GM12891 (cell line): ENCODE measurements around a stretch of chr2.

DNA sequence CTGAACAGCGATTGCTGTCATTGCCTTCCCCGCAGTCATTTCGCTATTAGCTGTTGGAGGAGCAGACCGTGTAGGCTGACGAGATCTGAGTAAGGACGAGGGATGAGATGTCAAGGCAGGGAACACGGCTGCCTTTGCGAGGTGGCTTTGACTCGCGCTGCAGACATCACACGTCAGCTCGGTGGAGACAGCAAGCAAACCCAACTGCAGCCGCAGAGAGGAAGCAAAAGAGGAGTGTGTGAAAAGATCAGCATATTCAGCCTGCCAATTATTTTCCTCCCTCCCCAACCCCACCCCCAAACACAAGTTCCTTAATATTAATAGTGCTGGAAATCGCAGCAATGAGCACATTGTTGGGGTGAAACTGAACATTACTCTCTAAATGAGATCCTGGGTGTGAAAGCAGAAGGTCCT lies 115.1 kb upstream of the CRIM1 start:
- RRBS, result no CpG with 5 or more reads among the region's 14 CpGs

DNA sequence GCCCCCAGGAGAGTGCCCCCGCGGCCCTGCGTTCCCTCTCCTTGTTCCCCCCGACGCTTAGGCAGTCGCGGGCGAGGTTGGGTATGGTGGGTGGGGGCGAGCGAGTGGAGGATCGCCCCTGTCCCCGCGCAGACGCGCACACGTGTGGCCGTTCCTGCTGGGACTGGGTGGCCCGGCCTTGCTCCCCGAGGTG lies 1.1 kb downstream of the CRIM1 start:
- RRBS, result 6% methylated on average over 2 of the region's 19 CpGs

DNA sequence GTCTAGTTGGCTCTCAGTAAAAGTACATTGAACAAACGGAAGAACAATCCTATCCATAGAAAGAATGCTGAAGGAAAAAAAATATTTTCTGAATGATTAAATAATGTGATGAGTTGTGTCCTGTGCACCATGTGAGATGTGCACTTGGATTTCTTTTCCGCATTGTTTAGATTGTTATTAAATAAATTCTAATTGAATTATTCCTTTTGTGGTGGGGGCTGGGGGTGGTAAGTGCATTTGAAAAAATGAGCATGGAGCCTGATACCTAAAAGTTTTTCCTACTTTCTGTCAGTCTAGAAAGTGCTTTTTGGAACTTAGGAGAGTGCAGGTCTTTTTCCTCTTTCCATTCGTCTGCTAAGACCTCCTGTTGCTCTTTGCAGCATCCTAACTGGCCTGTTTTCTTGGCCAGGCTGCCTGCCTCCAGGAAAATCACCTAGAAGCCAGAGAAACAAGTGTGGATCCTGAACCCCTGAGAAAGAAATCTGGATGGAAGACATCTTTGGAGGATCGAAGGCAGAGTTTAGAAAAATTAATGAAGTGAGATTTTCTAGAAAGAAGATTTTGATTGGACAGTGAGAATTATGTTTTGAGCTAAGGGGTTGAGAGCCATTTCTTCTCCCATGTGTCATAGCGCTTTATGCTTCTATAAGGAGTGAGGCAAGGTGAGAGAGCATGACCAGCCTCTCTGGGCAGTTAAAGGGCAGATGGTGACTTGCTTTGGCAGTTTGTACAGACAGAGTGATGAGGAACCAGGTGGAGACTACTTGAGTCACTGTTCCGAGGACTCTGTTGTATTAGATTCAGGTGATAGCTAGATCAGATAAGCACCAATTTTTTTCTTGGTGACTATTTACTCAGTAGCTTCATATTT lies 4.2 kb downstream of the CRIM1 start:
- RRBS, result no CpG with 5 or more reads among the region's 6 CpGs

- RRBS, result no CpG with 5 or more reads among the region's 10 CpGs
Measured at GRCh38 chr2:36367826-36368490, 12.4 kb downstream of the CRIM1 start.

DNA sequence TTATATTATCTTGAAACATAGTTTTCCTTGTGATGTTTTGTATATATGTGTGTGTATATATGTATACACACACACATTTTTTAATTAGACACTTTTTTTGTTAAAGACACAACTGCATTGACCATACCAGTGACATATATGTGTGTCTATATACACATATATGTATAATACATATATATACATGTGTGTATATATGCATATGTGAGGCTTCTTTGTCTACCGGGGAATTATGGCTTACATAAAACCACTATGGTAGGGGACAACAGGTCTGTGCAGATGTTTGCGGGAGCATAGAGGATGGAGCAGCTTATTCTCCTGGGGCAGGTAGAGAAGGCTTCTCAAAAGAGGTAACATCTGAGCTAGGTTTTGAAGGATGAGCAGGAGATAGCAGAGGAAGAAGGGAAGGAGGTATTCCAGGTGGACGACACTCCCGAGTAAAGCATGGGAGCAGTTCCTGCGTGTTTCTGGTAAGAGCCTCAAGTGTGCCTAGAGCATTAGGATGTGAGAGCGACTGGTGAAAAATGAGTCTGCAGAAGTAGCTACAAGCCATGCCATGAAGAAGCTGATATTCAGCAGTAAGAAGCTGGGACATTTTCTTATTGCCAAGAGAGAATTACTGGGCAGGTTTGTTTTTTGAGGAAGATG lies 37.9 kb downstream of the CRIM1 start:
- RRBS, result no CpG with 5 or more reads among the region's 6 CpGs

GRCh38 chr2:36404248-36405005 lies 48.8 kb downstream of the CRIM1 start:
- RRBS, result no CpG with 5 or more reads among the region's 7 CpGs

- RRBS, result no CpG with 5 or more reads among the region's 13 CpGs
Measured at GRCh38 chr2:36411767-36412395, 56.3 kb downstream of the CRIM1 start.

- RRBS, result no CpG with 5 or more reads among the region's 10 CpGs
Measured at GRCh38 chr2:36455184-36456166, 99.9 kb downstream of the CRIM1 start.

DNA sequence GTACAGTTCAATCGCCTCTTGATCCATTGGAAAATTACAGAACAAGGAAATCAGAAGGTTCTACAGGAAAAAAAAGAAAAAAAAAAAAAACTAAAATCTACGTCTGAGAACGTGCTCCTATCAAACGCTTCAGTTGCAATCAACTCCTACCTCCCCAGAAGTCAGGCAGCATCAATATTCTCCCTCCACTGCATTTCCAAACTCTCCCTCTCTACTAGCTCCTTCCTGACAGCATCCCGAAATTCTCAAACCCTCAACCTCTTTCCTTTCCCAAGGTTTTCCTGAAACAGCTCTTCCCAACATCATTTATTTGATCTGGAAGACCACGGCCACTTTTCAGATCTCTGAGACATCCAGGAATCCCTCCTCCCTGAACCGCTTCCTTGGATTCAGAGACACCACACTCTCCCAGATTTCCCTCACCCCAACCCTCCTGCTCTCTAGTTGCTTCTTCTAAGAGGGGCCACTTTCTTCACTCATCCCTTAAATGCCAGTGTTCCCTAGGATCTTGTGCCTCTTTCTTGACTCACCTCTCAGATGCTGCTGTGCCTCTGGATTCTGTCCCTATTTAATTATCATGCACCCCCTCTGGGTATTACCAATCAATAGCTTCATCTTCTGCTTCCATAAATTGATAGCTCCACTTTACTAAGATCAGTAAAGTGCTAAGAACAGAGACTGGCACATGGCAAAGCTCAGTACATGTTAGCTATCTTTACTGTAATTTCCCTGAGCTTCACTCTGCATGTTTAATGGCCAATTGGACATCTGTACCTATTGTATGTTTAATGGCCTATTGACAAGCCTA lies 34.3 kb downstream of the FEZ2 start:
- RRBS, result no CpG with 5 or more reads among the region's 7 CpGs

DNA sequence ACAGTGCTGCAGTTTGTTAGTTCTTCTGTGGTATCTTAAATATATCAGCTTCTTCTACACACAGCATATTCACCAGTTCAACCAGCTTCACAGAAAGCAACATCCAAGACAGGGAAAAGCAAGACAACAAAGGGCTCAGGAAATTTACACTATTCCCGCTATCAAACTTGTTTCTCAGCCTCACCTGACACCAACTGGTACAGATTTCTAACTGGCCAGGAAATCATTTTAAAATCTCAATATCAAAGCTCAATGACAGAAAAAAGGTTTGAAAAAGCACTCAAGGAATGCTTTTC lies 28.4 kb downstream of the FEZ2 start:
- RRBS, result no CpG with 5 or more reads among the region's 1 CpG

DNA sequence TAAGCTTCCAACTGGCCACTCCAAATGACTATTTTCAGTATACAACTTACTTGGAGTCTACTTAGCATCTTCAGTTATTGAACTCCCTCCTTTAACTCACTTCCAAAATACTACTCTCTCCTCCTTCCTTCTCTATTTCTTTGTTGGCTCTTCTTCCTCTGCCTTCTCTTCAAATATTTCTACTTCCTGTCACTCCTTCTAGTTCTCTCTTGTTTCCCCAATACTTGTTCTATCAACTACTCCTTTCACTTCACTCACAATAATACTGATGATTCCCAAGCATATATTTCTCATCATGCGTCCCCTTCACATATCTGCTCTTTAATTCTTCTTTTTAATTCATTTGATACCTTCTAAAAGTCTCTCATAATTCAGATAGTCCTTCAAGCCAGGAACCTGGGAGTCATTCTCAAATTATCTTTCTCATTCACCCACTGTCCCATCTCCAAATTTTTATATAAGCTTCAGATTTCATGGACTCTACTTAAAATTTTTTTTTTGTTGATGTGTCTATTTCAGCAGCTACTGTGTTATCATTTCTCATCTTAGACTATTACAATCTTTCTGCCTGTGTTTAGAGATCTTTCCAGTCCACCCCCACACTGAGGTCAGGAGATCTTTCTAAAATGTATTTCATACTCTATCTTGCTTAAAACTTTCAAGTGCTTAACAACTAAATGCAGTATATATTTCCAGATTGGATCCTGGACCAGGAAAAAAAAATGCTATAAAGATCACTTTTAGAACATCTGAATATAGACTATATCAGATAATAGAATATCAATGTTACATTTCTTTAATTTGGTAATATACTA lies 44.9 kb downstream of the STRN start:
- RRBS, result no CpG with 5 or more reads among the region's 1 CpG

GRCh38 chr2:37020164-37020602 lies 53.8 kb upstream of the STRN start:
- RRBS, result no CpG with 5 or more reads among the region's 3 CpGs

DNA sequence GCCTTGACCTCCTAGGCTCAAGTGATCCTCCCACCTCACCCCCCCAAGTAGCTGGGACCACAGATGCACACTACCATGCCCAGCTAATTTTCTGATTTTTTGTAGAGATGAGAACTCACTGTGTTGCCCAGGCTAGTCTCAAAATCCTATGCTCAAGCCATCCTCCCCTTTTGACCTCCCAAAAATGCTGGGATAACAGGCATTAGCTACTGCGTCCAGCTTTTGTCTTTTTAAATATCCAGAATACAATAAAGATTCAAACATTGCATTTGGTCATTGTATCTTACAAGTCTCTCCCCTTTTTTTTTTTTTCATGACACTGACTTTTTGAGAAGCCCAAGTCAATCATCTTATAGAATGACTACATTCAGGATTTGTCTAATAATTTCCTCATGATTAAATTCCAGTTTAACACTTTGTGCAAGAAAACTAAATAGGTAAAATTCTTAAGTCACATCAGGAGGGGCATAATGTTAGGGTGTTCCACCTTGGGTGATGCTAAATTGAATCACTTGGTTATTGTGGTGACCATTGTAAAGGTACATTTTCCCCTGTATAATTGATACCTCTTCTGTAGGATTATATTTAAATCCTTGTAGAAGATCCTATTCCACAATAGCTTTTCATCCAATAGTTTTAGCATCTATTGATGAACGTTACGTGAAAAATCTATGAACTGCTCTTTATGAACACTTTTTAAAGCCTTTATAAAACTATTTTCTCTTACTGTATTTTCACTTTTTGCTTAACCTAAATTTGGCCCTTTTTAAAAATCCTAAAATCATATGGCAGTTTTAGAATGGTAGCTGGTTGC lies 20.3 kb downstream of the GPATCH11 start:
- RRBS, result no CpG with 5 or more reads among the region's 3 CpGs

GRCh38 chr2:37155778-37156261 lies 960 bp downstream of the EIF2AK2 start:
- RRBS, result no CpG with 5 or more reads among the region's 9 CpGs

DNA sequence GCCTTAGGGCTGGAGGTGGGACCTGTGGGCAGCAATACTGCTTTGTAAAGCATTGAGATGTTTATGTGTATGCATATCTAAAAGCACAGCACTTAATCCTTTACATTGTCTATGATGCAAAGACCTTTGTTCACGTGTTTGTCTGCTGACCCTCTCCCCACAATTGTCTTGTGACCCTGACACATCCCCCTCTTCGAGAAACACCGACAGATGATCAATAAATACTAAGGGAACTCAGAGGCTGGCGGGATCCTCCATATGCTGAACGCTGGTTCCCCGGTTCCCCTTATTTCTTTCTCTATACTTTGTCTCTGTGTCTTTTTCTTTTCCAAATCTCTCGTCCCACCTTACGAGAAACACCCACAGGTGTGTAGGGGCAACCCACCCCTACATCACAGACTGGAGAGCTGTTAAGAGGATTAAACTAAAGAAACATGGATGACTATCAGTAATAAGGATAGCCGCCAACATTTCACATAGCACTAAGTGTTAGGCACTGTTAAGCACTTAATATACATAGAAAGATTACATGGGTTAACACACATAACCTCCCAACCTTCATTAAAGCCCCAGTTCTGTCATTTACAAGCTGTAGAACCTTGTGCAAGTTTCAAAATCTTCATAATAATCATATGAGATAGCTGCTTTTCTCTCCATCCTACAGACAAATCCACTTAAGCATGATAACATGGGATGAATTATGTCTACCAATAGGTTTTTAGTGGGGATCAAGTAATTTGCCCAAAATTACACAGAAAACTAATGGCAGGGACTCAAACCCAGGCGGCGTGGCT lies 5.3 kb downstream of the CEBPZ start:
- RRBS, result no CpG with 5 or more reads among the region's 11 CpGs

DNA sequence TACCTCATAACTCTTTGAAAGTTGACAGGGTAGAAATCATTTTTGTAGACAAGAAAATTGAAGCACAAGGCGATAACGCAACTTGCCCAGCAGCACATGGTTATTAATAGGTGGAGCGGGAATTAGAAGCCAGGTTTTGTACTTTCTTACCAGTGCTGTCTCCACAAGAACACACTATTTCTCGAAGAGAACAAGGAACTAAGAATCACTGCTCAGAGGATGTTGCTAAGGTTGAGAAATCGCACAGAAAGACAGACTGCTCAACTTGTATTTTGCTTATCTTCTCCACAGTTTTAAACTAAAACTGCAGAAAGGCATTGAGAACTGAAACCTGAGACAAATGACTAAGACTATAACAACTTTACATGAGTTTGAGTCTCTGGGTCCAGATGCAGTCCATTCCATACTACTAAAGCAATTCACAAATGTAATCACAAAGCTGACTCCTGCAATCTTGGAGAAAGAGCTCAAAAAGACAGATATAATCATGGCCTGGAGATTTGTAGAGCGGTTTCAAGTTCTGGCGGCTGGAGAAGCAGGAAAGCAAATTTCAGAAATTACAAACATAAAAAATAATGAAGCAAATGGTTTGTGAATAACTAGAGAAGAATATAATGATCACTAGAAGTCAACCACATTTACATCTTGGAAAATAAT lies 6.2 kb downstream of the PRKD3 start:
- RRBS, result no CpG with 5 or more reads among the region's 7 CpGs

- RRBS, result no CpG with 5 or more reads among the region's 4 CpGs
Measured at GRCh38 chr2:37425351-37425914, 81.0 kb downstream of the QPCT start.

- RRBS, result no CpG with 5 or more reads among the region's 2 CpGs
Measured at GRCh38 chr2:37601978-37602342, 69.5 kb downstream of the CDC42EP3 start.

GRCh38 chr2:37711262-37711929 lies 40.0 kb upstream of the CDC42EP3 start:
- RRBS, result no CpG with 5 or more reads among the region's 2 CpGs